Measurements from ENCODE around the genes ZSCAN18, ZNF274 and ERVK3-1.

GRCh38 chr19:58086774-58087141 lies 11.3 kb downstream of the ZSCAN18 start:
- PRO-cap, 2 experiments = no peak in any of the 2 experiments

DNA sequence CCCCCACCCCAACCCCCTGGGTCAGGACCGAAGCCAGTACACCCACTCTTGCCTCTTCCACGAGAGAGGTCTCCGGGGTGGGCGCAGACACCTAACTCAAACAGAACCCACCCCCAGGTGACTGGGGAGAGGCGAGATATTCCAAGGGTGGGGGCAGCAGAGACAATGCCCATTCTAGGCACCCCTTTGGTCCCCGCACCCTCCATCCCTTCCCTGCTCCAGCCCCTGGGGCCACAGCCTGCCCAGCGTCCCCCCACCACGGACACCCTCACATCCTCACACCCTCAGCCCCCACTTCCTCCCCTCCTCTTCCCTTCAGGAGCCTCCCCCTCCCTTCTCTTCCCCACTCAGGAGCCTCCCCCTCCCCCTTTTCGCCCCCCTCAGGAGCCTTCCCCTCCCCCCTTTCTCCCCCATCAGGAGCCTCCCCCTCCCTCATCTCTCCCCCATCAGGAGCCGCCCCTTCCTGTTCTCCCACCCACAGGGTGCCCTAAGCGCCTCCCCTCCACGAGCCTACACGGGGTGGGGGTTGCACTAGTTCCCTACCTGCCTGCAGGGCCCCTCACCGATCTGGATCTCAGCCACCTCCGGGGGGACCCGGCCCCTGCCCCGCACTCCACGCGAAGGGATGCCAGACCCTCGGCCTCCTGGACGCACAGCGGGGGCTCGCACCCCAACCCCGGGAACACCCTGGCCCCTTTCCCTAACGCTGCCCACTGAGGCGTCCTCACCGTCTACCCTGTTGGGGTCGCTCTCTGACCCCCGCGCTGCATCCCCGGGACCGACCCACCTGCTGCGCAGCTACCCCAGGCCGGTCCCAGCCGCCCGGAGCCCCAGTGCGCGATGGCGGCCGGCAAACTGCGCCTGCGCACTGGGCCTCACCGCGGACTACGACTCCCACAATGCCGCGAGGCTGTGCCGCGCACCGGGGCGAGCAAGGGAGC lies at the start of gene ZSCAN18:
Gene ZSCAN18, minus strand, starts transcription at position 845 of the 941 bp plus-strand sequence.
- PRO-cap, 2 experiments = peak in 2 of 2 experiments; most common minus-strand start position 842 of the sequence (in 2)

GRCh38 chr19:58182505-58183549 lies at the start of gene ZNF274:
Gene ZNF274 (plus strand): TSS chr19:58183061.
- PRO-cap, 2 experiments = peak in 2 of 2 experiments; most common plus-strand start chr19:58183424 (in 2); most common minus-strand start chr19:58183316 (in 2)

DNA sequence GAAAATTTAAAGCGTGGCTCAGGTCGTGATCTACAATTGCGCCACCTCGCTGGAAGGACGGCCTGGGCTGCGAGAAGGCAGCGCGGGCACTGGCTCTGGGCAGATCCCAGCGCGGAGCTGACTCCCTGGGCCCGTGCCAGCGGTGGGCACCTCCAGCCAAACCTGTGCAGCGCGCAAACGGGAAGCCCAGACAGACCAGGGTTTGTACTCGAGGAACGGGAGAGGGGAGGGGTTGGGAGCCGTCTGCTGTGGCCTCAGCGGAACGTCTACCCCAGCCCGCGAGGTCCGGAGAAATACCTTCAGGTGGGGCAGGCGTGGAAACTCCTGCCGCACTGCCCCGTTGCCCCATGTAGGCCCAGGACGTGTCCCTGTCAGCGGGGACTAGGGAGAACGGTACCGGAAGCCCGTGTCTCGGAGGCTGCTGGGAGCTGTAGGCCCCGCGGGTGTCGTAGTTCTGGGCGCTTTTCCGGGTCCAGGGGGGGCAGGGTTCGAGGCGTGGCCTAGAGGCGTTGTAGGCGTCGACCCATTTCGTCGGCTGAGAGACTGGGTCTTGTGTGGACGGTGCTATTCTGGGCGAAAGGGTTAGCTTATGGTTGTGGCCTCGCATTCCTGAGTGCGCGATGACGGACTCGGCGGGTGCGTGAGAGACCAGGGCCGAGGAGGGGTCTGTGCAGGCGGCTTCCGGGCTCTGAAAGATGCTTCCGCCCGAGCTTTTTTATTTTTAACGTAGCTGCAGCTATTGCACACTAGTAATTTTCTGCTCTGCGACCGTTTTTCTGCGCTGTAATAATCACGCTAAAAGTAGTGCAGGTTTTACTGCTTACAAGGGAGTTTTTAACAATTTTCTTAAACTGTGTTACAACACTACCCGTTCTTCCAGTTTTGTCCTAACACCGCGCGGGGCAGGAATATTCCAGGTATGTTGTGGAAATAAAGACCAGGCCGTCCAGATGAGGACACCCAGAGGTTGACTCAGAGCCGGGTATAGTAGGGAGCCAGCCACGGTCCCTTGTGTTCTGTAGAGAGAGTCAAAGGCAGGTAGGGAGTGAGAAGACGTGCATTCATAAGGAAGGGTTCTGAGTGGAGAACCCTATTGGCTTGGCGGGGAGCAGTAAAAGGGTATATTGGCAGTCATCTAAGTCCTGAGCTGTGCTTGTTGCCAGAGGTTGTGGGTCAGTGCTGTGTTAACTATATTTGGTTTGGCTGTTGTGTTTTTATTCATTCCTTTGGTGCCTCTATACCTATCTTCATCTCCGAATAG lies 21.4 kb downstream of the ZNF274 start:
- PRO-cap, 2 experiments = no peak in any of the 2 experiments

DNA sequence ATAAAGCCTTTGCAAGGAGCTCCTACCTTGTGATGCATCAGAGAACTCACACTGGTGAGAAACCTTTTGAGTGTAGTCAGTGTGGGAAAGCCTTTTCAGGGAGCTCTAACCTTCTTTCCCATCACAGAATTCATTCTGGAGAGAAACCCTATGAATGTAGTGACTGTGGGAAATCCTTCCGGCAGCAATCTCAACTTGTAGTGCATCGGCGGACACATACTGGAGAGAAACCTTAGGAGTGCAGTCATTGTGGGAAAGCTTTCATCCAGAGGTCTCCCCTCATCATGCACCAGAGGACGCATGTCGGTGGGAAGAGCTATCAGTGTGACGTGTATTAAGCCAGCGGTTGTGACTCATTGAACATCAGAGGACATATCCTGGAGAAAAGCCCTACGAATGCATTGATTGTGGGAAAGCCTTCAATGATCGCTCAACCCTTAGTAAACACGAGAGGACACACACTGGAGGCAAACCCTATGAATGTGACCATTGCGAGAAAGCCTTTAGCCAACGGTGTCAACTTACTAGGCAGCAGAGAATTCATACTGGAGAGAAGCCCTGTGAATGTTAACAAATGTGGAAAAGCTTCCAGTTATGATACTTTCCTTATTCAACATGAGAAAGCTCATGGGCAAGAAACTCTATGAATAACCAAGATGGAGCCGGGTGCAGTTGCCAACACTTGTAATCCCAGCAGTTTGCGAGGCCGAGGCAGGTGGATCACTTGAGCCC lies 16.1 kb upstream of the ZNF8 start:
- PRO-cap, 2 experiments = no peak in any of the 2 experiments

DNA sequence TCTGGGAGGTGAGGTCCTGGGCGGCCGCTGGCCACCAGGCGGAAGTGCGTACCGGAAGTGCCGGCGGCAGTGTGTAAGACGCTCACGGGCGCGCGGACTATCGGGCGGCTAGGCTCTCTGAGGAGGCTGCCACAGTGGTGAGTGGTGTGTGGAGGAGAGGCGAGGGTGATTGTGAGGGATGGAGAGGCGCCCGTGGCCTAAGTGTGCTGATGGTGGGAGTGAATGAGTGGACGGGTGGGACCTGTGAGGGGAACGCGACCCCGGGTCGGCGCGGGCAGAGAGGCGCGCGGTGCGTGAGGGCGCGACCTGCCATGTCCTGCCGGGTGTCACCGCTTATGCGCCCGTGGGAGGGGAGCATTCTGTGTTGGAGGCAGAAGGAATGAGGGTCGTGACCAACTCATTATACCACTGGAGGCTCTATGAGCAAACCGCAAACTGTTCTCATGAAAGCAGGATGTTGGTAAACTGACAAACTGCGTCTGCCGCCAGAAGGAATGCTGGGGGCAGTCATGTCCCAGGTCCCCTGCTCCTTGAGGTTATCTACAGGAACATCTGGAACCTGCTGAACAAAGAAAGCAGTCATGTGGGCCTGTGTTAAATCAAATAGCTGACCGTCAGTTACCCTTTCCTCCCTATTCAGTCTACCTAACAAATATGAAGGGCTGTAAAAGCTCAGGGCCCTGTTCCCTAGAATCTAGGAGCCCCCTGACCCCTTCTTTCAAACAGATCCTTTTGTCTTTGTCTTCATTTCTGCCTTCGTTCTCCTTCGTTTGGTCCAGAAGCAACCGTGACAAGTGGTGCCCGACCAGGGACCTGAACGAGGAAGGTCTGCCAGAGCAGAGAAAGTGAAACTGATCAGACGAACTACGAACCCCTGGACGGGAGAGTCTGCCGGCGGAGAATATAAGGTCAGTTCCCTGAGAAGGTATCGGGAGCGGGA lies at the start of gene ERVK3-1:
Gene ERVK3-1, plus strand, starts transcription at position 69 of the 940 bp plus-strand sequence.
- PRO-cap, 2 experiments = peak in 2 of 2 experiments; most common plus-strand start position 69 of the sequence (in 1)

DNA sequence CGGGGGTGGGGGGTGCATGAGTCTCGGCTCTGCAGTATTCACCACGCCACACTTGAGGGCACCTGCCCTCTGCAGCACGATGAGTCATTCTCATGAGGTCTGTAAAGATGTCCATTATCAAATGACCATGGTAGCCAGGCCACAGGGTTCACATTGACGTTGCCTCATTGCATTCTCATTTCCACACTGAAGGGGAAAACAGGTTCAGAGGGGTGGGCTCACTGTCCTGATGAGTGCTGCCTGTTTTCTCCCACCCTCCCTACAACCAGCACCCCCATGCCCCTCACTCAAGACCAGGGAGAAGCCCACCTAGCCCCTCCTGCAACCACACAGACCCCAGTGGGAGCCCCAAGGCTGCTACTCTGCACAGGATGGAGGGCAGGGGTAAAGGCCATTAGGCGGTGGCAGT lies 2.0 kb upstream of the RPS5 start:
- PRO-cap, 2 experiments = peak in 1 of 2 experiments; most common plus-strand start position 207 of the sequence (in 1); most common minus-strand start position 73 of the sequence (in 1)

- PRO-cap, 2 experiments = no peak in any of the 2 experiments
These were observed 3.0 kb upstream of the RNF225 start for GRCh38 chr19:58392284-58393060.

DNA sequence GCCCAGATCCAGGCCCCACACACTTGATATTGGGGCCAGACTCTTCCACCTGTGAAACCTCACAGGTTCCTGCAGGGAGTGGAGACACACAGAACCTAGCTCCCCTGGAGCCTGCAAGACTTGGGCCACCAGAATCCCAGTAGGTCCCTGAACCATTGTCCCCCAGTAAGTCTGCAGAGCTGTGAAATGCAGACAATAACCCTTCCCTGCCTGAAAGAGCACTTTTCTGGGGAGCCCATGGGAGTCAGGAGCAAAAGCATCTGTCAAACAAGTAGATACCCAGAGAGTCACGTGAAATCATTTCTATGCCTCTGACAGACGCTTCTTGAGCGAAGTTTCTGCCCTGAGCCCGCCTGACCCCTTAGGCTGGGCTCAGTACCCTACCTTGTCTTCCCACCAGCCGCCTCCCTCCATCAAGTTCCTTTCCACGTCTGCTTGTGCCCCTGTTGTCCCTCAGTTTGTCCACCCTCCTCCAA lies 2.1 kb upstream of the ZNF446 start:
- PRO-cap, 2 experiments = no peak in any of the 2 experiments

DNA sequence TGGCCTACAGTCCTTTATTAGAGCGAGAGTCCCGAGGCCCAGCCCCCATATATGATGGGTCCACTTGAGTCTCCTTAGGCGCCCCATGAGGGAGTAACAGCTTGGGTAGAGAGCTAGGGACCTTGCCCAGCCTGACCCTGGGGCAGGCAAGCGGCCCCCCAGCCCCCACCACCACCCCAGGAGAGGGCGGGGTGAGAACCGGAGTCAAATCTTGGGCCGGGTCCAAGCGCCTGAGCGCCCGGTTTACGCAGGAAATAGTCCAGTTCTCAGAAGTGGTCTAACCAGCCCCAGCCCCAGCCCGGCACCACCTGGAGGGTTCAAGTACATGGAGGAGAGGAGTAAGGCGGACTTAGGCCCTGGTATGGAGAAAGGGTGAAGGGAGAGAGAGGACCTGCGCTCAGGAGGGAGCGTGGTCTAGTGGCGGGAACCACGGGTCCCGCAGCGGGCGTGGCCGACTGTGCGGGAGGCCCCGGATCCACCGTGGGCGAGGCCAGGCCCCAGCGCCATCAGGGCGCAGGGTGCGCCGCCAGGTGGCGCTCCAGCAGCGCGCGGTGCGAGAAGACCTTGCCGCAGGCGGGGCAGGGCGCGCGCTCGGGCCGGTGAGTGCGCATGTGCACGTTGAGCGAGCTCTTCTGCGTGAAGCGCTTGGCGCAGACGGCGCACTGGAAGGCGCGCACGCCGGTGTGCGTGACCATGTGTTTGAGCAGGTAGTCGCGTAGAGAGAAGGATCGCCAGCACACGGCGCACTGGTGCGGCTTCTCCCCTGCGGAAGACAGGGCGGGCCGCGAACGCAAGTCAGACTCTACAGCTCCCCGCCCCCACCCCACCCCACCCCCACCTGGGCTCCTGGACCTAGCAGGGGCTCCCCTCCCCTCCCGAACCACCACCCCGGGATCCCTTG lies 2.0 kb upstream of the SLC27A5 start:
- PRO-cap, 2 experiments = peak in 2 of 2 experiments; most common plus-strand start position 653 of the sequence (in 1)

GRCh38 chr19:58563686-58564482 lies 5.5 kb upstream of the UBE2M start:
- PRO-cap, 2 experiments = no peak in any of the 2 experiments

All from psoas muscle (tissue), 2 donors.